ENCODE measurements around a stretch of chr15.

DNA sequence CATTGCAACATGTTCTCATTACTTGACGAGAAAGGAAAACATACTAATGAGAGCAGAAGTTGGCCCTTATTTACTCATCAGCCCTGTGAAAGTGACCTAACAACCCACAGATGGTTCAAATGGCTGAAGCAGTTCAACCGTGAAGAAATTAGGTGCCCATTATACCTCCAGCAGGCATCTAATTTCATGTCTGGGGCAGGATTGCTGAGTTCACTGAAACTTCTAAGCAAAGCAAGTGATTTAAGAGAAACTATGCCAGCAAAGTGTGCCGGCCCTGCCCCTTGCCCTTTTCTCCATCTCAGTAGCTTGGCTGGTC, 9.0 kb downstream of the AQP9 start:
- PRO-cap: no peak

DNA sequence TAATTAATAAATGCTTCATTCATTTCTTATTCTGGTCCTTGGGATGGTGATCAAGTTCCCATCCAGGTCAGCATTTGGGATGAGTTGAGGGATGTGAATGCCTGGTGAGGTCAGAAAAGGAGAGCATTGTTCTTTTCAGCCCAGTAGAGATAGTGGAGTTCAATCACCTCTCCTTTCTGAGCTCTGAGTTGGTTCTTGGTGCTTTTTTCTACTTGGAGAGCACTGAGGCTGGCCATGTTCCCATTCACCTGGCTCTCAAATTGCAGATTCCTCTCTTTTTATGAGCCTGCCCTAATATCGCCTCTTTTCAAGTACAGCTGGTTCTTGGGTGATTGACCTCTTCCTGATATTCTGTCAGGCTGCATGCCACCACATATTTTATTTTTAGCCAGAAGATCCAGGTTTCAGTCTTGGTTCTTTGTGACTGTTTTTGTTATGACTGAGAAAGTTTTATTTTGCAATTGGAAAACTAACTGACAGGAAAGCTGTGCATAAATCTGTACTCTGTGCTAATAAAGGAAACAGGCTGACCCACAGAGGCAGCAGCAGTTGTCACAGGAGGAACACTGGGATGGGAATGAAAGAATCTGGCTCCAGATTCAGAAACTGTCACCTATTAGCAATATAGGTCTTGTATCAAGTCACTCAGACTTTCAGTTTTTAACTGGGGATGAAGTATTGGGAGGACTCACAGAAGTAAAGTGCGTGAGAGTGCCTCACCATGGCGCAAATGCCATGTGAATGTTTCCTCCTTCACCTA, 10.6 kb downstream of the AQP9 start:
- PRO-cap: no peak

- PRO-cap: no peak
Measured at GRCh38 chr15:58250000-58250343, 111.8 kb downstream of the AQP9 start.

DNA sequence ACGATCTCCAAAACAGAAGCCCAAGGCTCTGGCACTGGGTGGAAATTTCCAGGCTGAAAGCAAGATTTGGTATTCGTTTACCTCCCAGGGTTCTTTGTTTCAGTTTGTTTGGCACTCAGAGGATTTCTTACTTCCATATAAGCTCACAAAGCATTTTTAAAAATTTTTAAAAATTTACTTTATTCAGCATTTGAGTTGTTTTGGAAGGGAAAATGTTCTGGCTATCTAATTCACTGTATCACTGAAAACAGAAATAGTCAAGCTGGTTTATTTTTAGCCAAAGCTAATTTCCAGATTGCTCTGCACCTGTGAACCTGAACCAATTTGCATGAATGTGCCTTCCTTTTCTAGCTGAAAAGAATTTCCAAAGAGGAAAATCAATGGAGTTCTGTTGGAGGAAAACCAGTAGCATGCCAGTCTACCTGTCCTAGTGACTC, 134.2 kb upstream of the LIPC start:
- PRO-cap: no peak

DNA sequence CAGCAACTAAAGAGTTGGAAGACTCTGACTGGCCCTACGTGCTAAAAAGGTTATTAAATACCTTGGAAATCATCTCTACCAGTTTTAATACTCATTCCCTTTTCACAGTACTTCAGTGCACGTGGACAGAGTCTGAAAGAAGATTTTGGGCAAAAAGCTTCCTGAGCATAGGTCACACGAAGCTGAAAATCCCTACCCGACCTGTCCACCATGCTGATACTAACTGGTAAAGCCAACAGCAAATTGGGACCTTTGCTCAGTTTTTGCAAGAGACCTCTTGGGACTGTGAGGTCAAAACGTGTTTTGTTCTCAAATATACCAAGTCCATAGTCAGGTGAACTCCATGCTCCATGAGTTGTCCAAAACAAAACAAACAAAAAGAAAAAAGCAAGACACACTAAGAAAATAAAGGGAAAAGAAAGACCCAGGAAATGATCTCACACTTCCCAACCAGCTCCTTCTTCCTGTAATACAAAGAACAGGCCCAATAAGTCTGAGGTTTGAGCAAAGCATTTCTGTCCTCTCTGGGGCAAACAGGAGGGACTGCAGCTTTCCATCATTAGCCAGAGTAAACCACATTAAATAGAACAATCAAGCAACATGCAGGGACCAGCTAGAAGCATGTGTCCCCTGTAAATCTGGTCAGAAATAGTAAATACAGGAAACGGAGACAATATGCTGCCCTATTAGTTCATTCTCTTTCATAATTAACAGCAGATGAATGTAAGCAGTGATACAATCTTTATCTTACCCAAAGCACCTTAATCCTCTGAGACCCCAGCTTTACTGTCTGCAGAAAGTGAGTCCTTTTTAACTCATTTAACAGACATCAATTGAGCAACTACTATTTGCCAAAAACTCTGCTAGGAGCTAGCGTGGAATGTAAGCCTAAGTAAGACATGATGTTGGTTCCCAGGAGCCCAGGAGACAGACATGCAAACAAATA, 125.1 kb upstream of the LIPC start:
- PRO-cap: no peak

GRCh38 chr15:58444938-58445282, 13.1 kb downstream of the LIPC start:
- PRO-cap: no peak

DNA sequence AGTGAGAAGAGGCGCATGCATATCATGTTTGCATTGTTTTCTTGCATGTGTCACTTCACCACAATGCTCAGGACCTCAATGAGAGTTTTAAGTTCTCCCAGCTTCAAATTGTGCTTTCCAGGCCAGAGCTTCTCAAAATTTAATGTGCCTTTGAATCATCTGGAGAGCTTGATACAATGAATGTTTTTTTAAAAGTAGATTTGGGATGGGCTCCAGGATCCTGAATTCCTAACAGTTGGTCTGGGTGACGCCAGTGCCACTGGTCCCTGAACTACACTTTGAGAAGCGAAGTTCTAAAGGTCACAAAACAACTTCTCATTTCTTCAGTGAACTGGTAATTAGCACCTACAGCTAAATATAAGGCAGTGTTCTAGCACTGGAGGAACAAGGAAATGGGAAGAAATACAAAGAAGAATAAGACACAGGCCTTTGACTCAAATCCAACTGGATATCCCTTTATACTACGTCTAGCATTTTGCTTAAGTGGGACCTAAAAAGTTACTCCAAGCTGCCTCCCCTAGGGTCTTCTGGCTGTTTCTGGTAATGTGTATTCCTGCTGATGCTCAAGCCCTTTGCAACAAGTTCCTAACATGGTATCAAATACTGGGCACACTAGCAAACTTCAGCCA, 15.8 kb downstream of the LIPC start:
- PRO-cap: no peak

DNA sequence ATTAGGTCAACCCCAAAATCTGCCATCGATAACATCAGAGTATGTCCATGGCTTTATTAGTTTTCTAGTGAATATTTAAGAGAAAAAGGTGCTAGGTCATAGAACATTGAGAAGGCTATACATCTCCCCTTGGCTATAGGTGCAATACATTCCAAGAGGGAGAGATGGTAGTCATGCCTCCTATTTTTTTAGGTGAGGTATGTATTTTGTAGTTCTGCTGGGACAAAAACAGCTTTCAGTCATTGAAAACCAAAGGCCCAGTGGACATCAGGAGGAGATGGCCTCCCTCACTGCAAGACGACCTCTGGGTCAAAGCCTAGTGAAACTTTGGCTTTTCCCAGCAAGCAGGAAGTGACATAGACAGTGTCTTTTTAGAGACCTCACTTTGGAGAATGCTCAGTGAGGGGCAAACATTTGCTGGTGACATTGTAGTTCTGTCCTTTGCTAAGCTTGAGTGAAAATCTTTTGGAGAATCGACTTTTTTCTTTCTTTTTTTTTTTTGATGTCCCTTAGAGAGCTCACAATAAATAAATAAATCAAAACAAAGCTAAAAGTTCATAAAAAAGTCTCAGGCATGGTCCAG, 27.2 kb downstream of the LIPC start:
- PRO-cap: no peak

DNA sequence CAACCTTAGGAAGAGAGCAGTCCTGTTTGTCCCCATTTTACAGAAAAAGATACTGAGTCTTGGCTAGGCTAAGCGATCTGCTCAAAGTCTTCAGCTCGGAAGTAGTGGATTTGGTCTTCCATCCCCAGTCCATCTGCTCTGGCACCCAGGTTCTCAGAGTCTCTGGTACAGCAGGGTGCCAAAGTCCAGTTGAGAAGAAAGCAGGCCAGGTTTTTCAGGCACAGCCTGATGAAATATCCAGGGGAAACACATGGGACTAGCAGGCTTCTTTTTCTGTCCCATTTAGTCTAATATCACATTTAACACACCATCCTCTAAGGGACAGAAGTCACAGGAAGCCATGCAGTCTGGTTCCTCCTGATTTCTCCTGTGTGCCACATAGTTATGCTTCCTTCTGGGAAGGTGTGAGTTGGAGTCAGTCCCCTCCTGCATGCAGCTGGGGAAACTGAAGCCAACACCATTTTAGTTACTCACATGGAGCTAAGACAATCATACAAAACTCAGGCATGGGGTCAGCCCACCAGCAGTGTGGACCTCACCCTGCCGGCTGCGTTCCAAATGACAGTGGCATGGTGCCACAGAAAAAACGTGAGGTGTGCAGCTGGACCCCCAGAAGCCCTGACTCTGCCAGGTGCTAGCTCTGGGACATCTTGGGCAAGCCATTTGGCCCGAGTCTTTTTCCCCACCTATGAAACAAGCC, 44.4 kb downstream of the LIPC start:
- PRO-cap: no peak

GRCh38 chr15:58477127-58477906, 45.5 kb downstream of the LIPC start:
- PRO-cap: no peak

DNA sequence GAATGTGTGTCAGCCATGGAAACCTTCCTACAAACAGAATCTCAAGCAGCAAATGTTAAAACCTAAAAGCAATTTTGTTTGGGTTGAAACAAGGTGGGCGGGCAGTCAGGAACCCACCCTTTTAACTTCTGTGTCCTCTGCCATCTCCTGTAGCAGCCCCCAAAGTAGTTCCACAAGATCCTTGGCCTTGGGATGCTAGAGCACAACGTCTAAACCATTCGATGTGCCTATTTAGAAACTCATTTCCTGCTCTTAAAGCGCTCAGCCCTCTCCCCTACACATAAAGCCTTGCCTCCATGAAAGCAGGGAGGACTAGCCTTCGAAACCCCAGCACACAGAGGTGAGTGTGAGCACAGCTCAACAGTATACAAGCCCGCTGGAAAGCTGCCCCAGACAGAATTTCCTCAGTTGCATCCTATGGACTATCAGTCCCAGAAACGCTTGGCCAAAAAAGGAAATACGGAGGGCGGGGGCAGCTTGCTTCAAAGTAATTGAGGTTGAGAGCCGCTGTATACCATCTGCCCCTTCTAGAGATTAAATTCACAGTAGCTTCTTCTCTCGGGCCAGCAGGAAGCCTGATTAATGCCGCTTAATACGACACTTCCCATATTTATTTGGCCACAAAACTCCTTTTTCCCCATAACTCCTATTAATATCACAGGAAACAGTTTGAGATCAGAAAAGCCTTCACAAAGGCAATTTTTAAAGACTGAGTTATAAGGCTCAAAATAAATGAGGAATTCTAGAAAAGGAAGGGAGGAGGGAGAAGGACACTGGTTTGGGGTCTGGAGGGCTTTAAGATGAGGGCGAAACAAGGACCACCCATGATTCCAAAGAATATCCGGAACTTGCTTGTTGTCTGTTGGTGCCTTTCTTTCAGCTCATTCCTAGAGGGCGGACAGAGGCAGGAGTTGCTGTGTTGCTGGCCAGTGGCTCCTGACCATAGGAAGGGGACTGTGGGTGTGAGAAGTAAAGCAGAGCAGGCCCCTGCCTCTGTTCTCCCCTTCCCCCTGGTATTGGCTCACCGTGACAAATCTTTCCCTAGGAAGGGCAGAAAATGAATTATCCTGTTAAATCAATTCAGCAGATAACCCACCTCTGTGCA, 88.7 kb downstream of the LIPC start:
- PRO-cap: no peak

DNA sequence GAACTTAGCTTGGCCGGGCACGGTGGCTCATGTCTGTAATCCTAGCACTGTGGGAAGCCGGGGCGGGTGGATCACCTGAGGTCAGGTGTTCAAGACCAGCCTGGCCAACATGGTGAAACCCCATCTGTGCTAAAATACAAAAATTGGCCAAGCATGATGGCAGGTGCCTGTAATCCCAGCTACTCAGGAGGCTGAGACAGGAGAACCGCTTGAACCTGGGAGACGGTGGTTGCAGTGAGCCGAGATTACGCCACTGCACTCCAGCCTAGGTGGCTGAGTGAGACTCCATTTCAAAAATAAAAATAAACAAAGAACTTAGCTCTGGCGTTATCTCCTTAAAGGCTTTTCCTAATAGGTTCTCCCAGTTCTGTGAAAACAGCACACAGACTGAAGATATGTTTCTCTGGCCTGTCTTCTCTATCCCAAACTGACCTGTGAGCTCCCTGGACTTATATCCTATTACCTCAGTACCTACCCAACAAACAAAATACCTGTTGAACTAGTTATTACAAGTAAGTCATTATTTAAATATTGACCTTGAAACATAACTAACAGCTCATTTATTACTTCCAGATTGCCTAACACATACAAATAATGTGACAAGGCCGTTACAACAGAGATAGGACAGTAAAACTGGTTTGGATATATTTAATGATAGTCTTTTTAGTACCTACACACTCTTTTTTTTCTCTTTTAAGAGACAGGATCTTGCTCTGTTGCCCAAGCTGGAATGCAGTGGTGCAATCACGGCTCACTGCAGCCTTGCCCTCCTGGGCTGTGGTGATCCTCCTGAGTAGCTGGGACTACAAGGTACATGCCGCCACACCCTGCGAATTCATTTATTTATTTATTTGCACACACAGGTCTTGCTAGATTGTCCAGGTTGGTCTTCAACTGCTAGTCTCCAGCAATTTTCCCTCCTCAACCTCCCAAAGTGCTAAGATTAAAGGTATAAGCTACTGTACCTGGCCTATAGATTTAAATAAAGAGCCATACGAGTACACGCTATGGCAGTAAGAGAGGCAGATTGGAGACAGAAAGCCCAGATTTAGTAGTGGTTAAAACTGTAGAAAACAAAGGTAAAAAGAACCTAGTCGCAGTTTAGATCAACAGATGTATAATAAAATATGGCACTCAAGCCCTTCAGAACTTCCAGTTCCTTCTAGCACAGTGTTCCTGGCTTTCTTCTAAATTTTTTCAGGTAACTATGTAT, 145.0 kb downstream of the ADAM10 start:
- PRO-cap: unidirectional peak, minus-strand start at position 424 of the sequence

- PRO-cap: no peak
Measured at GRCh38 chr15:58667003-58668219, 82.1 kb downstream of the ADAM10 start.

DNA sequence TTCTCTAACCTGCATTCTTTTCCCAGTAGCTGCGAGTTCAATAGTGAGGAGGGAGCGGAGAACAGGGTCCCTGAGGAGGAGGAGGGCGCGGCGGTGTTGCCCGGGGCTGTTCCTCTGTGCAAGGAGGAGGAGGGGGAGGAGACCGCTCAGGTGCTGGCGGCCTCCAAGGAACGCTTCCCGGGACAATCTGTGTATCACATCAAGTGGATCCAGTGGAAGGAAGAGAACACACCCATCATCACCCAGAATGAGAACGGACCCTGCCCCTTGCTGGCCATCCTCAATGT, 771 bp downstream of the MINDY2 start:
- PRO-cap: bidirectional peak, plus-strand start at position 126 of the sequence, minus-strand start at position 116 of the sequence; bidirectional peak, plus-strand start at position 202 of the sequence, minus-strand start at position 189 of the sequence

GRCh38 chr15:58988543-58988926, 1.1 kb downstream of the RNF111 start:
- PRO-cap: no peak

DNA sequence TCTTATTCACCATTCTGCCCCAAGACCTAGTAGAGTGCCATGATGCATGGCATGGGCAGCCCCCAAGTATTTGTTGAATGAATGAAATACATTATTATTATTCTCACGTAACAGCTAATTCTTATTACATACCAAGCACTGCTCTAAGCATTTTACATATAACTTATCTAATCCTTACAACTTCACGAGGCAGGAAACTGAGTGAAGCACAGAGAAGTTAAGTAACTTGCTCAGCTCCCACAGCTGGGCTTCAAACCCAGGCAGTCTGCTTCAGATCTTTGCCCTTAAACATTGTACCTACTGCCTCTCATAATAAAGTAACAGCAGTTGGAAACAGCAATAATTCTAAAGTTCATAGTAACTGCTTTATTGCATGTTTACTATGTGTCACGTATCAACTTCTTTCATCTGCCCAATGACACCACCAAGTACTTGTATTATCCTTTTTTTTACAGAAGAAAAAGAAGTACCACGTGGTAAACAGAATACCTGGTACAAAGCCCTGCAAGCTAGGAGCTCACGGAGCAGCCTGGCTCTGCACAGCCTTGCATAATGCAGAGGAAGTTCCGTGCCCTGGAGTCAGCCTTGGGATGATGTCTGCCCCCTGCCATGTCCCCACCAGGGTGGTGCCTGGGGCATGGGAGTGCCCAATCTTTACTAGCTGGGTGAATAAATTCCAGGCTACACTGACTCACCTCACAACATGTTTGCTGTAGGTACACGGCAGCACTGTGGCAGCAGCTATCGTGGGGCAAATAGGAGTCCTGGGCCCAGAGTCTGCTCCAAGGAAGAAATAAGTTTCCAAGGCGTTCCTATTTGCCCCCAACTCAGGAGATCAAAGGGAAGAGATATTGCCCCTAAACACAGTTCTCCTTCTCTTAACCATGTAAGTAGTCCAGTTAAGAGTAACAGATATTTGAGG, 77.1 kb downstream of the LDHAL6B start:
- PRO-cap: no peak

DNA sequence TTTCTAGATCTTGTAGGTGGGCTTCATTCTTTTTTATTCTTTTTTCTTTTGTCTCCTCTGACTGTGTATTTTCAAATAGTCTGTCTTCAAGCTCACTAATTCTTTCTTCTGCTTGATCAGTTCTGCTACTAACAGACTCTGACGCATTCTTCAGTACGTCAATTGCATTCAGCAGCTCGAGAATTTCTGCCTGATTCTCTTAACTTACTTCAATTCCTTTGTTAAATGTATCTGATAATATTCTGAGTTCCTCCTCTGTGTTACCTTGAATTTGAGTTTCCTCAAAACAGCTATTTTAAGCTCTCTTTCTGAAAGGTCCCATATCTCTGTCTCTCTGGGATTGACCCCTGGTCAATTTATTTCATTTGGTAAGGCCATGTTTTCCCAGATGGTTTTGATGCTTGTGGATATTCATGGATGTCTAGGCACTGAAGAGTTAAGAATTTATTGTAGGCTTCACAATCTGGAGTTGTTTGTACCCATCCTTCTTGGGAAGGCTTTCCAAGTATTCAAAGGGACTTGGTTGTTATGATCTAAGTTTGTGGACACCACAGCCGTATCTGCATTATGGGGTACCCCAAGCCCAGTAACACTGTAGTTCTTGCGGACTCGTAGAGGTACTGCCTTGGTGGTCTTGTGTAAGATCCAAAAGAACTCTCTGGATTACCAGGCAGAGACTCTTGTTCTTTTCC, 28.9 kb downstream of the MYO1E start:
- PRO-cap: no peak

- PRO-cap: no peak
Measured at GRCh38 chr15:59524150-59524699, 86.2 kb downstream of the FAM81A start.

GRCh38 chr15:59587277-59587796, 24.2 kb upstream of the GCNT3 start:
- PRO-cap: no peak

GRCh38 chr15:59803224-59804159, 114.4 kb upstream of the BNIP2 start:
- PRO-cap: no peak